GM12891 (cell line): Measurements from ENCODE around the genes MED6 and PSEN1.

DNA sequence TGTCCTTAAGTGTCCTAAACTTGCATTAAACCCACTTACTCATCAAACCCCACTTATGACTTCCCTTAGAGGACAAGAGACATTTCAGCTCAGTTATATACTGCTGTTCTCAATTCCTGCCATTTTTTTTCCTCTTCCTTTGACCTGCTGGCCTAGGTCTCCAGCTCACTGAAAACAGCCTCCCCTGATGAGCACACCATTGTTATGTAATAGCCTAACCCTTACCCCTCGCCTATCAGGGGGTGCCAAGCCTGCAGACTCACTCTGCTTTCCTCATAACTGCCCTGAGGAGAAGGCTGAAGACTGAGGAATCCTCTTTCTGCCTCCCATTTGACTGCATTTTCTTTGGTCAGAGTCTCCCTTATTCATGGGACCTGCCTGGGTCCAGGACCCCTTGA is 41.1 kb upstream of the SLC8A3 start:
- RRBS, result no CpG with 5 or more reads among the region's 1 CpG

DNA sequence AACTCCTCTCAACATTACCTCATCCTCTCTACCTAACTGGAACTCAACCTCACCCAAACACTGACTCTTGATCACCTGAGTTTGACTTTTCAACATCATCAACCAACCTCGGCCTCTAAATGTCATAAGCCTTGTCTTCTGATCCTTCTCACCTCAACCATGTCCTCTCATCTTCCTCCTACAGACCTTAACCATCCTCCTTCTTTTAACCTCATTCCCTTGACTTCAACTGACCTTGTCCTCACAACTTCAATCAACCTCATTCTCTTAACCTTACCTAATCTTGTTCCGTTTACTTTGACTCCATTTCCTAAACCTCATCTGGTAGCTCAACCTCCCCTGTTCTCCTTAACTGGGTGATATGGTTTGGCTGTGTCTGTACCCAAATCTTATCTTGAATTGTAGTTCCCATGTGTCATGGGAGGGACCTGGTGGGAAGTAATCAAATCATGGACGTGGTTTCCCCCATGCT is 19.8 kb downstream of the COX16 start:
- RRBS, result no CpG with 5 or more reads among the region's 3 CpGs

DNA sequence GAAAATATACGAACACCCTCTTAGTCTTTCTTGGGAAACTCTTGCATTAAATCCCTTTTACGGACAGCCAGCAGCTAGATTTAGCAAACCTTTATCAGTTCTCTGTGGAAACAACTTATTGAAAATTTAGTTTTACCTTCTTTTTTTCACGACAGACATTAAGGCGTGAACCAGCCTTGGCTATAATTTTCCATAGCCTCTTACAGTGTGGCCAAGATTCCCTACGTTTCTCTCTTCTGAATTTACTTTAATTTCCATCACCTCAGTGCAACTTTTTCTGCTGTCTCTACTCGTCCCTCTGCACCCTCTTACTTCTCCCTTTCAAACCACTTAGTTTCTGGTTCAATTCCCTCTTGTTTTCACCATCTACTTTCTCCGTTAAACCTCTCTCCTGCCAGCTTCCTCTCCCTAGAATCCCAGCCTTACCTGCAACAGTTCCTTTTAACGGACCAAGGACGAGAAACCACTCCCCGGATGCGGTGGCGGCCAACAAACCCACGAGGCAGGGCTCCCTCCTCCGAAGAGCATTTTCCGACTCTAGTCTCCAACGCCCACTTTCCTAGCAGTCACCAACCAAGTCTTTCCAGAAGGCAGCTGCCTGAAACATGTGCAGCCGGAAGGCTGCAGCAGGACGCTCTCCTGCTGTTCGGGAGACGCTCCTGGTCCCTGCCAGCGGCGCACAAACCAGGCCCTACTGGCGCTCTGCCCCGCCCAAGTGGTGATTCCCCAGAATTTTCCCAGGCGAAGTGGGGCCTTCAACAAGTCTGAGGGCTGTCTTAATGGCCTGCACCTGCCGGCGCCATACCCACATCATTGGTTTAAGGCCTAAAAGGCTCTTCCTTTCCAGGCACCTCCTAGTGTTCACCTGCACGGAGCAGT is 20.9 kb upstream of the ADAM20 start:
- RRBS, result no CpG with 5 or more reads among the region's 28 CpGs

DNA sequence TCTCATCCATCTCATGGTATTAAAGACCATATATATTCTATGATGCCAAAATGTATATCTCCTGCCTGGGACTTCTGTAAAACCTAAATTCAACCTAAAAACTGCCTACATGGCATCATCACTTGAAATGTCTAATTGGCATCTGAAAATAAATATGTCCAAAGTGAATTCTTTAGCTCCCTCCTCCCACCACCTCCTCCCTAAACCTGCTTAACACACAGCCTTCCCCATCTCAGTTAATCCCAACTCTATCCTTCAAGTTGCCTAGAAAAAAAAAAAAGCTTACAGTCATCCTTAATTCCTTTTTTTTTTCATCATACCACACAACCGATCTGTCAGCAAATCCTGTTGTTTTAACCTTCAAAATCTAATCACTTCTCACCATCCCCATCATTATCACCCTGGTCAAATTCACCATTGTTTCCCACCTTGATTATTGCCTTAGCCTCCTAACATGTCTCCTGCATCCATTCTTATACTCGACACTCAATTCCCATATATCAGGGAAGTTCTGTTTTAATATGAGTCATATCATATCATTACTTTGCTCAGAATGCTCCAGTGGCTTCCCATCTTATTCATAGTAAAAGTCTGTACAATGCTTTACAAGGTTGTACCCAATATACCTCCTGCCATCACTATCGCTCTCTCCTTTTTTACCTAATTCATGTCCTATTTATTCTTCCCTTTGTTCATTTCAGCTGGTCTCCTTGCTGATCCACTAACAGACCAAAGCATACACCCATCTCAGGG is 24.4 kb upstream of the ADAM20 start:
- RRBS, result no CpG with 5 or more reads among the region's 3 CpGs

DNA sequence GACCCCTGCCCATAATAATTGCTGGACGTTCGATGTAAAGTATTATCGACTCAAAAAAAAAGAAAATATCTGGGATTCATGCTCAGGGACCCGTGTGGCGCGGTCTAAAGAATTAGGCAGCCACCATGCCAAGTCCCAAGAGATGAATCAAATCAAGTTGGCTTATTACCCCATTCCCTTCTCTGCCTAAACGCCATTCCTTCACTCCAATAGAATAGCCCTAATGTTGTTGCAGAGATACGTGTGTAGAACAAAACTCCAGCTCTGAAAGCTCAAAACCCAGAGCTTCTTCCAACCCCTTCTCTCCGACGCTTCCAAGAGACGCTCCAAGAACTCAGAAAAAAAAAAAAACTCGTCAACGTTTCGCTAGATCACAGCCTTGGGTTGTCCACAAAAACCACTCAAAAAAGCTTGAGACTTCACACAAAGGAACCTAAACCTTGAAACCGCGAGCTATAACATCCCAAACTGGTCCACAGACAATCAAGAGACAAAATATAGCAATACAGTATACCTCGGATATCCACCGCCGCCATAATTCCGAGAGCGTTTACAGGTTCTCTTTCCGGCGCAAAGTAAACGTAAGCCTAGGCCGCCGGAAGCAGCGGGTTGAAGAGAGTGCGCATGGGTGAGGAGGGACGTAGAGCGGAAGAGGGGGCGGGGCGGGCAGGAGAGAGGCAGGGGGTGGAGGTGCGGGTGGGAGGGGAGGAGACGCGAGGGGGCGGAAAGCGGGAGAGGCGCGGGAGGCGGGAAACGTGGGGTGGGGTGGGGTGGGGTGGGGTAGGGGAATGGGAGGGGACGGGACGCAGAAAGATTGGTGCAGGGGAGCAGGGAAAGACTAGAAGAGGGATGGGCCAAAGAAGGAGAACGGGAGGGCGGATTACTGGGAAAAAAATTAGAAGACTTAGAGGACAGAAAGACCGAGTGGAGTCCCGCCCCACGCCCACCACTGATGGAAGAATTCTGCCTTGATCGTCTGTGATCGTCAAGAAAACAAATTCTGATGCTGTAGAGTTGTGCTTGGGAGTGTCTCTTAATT is at the start of gene MED6:
MED6 (minus strand) TSS at position 554 of the 1,039 bp plus-strand sequence.
- RRBS, result no CpG with 5 or more reads among the region's 50 CpGs

DNA sequence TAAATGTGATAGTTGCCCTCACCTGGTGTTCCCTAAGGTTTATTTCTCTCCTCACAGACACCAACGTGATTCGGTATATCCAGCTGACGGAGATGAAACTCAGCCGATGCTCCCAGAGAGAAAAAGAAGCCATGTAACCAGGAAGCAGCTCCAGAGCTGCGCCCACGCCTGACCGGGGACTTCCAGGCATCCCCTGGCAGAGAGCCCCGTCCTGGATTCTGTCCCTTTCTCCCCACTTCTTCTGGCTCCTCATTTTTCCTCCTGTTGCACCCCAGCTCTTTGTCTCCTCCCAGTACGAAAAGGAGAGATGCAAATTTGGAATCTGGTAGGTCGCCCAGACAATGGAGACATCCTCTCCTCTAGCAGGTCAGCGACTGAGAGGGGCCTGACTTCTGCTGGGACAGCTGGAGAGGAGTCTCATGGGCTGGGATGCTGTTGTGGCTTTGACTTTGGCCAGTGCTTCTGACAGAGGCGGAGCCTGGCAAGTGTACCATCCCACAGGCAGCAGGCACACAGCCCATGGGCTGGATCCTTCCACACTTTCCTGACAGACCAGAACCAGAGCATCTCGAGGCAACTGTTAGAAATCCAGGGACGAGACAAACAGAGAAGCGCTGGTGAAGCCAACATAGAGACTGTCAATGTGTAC is 29.4 kb downstream of the TTC9 start:
- RRBS, result no CpG with 5 or more reads among the region's 15 CpGs

DNA sequence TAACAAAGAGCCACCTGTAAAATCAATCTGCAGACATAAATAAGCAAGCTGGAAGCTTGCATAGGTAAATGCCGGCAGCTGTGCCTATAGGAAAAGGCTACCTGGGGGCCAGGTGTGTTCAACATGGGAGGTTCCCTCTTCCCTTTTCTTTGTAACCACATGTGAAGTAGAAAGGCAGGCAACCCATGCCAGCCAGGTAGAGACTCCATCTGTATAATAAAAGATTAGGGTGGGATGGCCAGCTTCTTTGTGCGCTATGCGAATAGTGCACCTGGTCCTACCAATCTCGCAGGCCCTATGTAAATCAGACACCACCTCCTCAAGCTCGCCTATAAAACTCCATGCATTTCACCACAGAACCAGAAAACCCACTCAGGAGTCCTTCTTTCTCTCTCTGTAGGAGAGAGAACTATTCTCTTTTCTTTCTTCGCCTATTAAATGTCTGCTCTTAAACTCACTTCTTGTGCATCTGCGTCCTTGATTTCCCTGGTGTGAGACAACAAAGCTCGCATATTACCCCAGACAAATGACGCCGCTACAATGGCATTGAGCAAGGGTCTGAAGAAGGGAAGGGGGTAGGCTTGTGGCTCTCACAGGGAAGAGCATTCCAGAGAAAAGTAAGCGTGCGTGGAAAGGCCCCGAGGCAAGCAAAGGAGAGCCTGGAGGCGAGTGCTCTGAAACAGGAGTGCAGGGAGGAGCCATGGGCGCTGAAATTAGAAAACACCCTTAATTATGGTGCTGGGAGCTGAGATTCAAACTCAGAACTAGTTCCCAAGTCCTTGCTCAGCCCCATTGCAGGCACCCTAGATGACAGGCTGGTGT is 67.3 kb downstream of the TTC9 start:
- RRBS, result no CpG with 5 or more reads among the region's 15 CpGs

DNA sequence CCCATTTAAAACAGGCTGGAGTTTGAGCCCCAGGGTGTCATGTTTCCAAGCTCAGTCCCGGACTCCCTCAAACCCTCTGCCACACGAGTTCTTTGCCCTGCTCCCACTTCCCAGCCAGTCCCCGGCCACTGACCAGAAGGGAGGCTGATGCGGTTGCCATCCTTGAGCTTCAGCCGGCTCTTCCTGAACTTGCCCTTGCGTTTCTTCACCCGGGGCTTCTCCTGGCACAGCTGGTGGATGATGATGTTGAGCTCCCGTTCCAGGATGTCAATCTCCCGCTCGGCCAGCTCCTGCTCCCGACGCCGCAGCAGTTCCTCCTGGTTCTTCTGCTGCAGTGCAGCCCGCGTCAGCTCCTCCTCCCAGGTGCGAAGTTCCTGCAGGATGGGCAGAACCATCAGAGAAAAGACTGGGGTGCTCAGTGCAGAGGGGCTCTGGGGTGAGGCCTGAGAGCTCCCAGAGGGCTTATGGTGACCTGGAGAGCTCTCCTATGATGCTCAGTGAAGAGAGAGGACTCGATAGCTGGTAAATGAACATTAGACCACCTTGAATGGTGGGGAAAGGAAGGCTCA is 67.0 kb downstream of the MAP3K9 start:
- RRBS, result 86% methylated on average over 4 of the region's 17 CpGs

DNA sequence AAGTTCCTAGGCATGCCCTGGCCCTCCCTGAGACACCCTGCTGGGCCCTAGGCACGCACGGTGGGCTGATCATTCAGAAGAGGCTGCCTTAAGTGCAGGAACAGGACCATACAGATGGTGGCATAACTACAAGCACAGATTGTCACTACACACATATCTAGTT is 54.2 kb downstream of the MAP3K9 start:
- RRBS, result no CpG with 5 or more reads among the region's 2 CpGs

GRCh38 chr14:70837965-70838549 is 28.7 kb upstream of the MAP3K9 start:
- RRBS, result no CpG with 5 or more reads among the region's 4 CpGs

DNA sequence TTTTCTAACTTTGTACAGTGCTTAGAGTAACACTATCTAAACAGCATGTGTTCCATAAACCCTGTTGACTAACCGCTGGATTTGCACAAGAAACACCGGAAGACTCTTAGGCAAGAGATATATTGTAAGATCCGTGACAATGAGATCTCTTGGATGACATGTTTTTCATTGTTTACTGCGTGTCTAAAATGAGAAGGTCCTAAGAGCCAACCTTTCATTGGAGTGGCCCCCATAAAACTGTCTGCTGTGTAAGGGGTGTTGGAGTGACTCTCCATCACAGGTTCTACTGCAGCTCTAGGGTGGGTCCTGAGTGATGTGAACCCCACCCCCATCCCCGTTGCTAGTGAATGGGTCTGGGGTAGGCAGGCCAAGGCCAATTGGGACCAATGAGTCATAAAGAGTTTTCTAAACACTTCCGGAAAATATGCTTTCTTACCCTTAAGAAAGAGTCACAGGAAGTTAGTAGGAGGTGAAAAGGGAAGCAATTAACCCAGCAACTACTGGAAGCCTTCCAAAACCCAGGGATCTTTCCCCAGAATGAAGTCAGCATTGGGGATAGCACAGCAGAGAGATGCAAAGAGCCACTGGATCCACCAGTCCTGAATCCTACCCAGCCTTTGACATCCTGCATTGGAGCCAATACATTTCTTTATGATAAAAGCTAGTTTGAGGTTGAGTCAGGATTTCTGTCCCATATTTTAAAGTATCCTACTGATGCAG is 24.2 kb upstream of the PCNX1 start:
- RRBS, result no CpG with 5 or more reads among the region's 6 CpGs

DNA sequence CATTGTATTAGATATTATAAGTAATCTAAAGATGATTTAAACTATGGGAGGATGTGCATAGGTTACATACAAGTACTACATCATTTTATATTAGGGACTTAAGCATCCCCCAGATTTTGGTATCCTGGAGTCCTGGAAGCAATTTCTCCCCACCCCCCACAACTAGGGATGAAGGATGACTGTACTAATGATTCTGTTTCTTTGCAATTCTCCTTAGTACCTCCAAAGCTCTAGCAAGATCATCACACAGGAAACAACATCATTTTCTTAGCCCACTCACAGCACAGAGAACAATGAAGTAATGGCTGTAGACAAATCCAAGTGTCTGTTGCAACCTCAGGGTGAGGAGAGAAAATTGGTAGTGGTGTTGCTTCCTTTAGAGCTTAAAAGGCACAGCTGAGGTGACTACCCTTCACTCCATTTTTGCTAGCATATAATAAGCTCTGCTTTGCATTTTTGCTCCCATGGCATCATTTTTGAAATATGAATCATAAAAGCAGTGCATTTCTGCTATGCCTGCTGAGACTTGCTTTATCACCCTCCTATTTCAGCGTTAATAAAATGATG is 18.7 kb upstream of the PCNX1 start:
- RRBS, result no CpG with 5 or more reads among the region's 1 CpG

- RRBS, result no CpG with 5 or more reads among the region's 5 CpGs
These were observed 94.5 kb downstream of the PCNX1 start for GRCh38 chr14:71001656-71002214.

DNA sequence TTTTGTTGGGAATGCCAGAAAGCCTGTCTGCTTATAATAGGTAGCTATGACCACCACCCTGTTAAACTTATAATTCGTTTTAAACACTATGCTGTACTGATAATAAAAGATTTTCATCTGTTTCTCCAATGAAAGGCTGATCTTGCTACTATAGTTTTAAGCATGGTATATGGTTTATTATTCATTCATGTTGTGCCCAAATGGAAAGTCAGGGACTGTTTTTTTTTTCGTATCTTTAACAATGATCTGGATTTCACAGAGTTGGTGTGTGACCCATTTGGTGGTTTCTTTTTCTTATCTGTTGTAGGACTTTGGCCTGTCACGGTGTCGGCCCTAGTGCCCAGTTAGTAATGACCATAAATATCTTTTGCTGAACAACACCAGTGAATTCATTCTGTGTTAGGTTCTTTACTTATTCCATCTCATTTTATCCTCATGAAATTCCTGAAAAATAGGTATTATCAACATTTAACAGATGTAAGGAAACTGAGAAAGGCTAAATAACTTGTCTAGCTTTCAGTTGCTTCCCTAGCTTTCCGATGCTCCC is 19.8 kb downstream of the SIPA1L1 start:
- RRBS, result no CpG with 5 or more reads among the region's 5 CpGs

GRCh38 chr14:71346129-71346809 is 26.0 kb downstream of the SIPA1L1 start:
- RRBS, result no CpG with 5 or more reads among the region's 5 CpGs

DNA sequence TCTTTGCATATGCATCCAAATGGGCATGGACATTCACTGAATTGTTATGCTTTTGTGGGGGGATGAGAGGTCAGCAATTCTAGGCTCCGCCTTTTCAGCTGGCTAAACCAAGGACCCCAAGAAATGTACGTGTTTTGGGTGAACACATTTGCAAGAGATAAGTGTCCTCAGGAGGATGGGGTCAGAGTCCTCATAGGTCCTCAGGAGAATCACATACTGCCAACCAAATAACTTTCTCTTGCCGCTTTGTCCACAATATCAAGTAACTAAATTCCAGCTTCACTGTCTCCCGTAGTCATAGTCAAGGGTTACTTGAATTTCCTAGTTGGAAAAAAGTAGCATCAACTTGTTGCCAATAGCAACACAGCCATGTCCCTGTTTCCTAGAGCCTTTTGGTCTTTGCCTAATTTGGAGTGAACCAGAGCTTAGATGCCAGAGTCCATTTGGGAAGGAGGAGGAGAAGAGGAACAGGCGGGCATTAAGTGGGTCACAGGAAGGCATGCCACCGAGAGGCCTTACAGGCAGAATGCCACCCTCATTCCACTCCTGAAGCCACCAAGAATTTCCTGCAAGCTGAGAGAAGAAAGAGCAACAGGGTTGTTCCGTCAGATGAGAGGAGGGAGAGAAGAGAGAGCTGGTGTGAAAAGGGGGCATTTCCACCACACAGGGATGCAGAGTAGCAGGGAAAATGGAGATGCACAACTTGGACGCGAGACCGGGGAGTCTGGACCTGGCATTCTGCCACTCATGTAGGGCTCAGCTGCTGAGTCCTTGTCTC is 339.6 kb downstream of the DPF3 start:
- RRBS, result 97% methylated on average over 1 of the region's 10 CpGs

- RRBS, result no CpG with 5 or more reads among the region's 7 CpGs
These were observed 101.9 kb downstream of the DPF3 start for GRCh38 chr14:72791976-72792363.

- RRBS, result no CpG with 5 or more reads among the region's 3 CpGs
These were observed 89.5 kb downstream of the DPF3 start for GRCh38 chr14:72804372-72804798.

DNA sequence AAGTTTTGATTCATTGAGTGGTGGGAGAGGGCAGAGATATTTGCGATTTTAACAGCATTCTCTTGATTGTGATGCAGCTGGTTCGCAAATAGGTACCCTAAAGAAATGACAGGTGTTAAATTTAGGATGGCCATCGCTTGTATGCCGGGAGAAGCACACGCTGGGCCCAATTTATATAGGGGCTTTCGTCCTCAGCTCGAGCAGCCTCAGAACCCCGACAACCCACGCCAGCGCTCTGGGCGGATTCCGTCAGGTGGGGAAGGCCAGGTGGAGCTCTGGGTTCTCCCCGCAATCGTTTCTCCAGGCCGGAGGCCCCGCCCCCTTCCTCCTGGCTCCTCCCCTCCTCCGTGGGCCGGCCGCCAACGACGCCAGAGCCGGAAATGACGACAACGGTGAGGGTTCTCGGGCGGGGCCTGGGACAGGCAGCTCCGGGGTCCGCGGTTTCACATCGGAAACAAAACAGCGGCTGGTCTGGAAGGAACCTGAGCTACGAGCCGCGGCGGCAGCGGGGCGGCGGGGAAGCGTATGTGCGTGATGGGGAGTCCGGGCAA is at the start of gene PSEN1:
PSEN1 (plus strand) TSS at position 451 of the 551 bp plus-strand sequence.
- RRBS, result 3% methylated on average over 11 of the region's 41 CpGs

DNA sequence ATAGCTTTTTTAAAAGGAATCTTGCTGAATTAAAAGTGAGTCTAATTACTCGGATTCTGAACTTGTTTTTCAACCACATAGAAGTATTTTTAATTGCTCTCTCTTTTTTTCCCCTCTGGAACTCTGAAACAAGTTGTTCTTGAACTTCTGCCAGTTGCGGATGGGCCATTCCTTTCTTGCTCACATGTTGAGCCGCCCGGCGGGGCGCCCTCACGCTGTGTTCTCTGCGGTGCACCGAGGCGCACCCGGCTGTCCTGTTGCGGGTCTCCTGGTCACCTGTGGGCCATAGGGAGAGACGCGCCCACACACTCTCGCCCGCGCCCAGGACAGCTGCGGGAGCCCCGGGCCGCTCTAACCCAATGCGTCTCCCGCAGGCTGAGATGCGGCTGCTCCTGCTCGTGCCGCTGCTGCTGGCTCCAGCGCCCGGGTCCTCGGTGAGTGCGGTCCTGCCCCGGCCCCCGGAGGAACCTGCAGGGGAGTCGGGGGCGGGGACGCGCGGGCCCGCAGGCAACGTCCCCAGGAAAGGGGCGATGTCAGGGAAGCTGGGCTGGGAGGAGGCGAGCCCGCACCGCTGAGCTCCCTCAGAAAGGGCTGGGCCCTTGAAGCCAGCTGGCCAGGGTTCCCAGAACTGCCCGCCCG is 2.2 kb downstream of the PAPLN start:
- RRBS, result 2% methylated on average over 21 of the region's 44 CpGs